NCI-H460 (cell line): ENCODE results near the gene BANP.

GRCh38 chr16:87493648-87494264 is 932 bp upstream of the ZCCHC14 start:
RAMPAGE:
- cytosol, long total RNA = no peak
- long total RNA = no peak
- nucleus, long total RNA = no peak

DNA sequence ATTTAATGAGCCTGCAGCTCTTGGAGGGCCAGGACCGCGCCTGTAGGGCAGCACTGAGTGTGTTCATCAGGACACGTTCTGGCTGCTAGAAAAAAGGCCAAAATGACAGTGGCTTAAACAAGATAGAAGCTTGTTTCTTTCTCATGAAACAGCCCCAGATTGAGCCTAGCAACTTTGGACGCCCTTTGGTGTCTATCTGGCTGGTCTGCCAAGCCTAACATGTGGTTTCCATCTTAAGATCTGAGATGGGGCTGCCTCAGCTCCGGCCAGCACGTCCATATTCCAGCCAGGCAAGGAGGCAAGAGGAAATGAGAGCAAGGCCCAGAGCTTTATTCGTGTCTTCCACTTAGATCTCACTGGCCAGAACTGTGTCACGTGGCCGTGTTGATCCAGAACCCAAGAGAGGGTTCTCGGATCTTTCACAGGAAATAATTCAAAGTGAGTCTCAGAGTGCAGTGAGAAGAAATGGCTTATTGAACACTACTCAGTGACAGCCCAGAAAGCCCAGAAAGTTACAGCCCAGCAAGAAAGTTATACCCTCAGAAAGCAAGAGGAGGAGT is 28.9 kb upstream of the ZCCHC14 start:
RAMPAGE:
- cytosol, long total RNA = no peak
- long total RNA = no peak
- nucleus, long total RNA = no peak

RAMPAGE:
- cytosol, long total RNA = no peak
- long total RNA = no peak
- nucleus, long total RNA = no peak
Observed at GRCh38 chr16:87528625-87529430, 36.0 kb upstream of the ZCCHC14 start.

GRCh38 chr16:87701655-87702263 is 64.0 kb downstream of the KLHDC4 start:
RAMPAGE:
- cytosol, long total RNA = no peak
- long total RNA = no peak
- nucleus, long total RNA = no peak

RAMPAGE:
- cytosol, long total RNA = no peak
- long total RNA = no peak
- nucleus, long total RNA = no peak
Observed at GRCh38 chr16:87822656-87823313, 46.5 kb downstream of the SLC7A5 start.

DNA sequence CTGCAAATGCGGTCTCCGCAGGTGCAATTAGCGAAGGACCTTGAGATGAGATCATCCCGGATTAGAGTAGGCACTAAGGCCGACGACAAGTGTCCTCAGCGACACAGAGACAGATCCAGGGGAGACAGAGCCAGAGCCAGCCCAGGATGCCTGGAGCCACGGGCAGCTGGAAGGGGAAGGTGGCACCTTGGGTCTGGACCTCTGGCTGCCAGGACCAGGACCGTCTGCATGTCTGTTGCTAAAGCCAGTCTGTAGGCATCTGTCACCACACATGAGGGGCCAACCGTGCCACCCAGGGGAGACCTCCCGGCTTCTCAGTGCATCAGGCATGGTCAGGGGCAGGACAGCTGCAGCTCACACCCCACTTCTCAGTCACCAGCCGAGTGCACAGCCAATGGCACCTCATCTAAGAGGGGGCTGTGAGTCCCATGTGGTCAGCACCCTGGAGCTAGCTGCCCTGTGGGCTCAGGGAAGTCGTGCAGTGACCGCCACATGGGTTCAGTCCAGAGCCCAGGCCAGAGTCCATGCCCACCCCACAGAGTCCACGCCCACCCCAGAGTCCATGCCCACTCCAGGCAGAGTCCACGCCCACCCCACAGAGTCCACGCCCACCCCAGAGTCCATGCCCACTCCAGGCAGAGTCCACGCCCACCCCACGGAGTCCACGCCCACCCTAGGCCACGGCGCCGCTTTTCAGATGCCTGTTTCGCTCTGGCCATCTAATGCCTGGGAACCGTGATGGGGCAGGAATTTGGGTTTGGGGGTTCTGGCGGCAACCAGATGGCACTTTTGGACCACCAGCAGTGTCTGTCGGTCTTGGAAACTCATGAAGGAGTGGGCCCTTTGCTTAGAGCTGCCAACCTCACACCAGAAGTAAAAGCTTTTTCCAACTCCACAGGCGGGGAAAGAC is 24.2 kb downstream of the SLC7A5 start:
RAMPAGE:
- cytosol, long total RNA = no peak
- long total RNA = no peak
- nucleus, long total RNA = no peak

RAMPAGE:
- cytosol, long total RNA = no peak
- long total RNA = no peak
- nucleus, long total RNA = no peak
Observed at GRCh38 chr16:87857859-87858533, 11.3 kb downstream of the SLC7A5 start.

DNA sequence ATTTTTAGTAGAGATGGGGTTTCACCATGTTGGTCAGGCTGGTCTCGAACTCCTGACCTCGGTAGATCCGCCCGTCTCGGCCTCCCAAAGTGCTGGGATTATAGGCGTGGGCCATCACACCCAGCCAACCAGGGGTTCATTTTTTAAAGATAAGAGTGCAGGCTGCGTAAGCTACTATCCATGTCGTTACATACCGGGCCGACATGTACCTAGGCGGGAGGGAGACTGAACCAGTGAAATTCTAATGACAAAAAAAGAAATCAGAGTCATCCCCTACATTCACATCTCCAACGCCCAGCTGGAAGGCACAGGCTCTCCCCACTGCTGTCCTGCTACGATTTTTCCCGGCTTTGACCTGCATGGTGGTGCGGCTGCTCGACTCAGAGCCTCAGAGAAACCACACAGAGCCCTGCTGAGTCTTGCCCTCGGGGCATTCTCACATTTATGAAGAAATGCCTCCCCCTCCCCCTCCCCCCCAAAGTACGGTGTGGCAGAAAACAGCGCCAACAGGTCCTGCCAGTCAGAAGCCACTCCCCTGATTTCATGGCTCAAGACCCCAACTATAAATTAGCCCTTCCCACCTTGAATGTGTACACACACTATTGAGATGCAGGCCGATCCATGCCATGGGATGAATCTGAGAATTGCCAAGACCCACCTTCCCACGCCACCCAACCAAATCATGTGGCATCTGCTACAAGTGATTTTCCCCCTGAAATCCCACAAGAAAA is 2.0 kb downstream of the SLC7A5 start:
RAMPAGE:
- cytosol, long total RNA = no peak
- long total RNA = no peak
- nucleus, long total RNA = no peak

RAMPAGE:
- cytosol, long total RNA = no peak
- long total RNA = no peak
- nucleus, long total RNA = no peak
Observed at GRCh38 chr16:87868678-87868915, 710 bp downstream of the SLC7A5 start.

DNA sequence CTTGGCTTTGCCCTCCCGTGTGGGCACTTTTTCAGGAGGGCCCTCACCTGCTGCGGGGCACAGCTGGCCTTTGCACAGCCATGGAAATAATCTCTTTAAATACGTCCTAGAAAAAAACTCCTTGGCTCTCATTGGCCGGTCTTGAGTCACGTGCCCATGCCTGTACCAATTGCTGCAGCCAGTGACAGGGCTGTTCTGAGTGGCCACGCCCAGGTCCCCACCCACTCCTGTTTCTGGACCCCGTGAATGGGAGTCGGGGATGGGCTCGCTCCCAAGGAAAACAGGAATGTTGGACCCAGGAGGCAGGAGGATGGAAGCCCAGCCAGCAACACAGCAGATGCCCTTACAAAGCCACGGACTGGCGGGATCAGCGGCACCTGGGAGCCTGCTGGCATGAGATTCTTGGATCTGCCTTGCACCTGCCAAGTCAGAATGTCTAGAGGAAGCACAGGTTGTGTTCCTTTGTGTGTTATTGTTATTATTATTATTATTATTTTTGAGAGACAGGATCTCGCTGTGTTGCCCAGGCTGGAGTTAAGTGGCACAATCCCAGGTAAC is 14.9 kb downstream of the CA5A start:
RAMPAGE:
- cytosol, long total RNA = no peak
- long total RNA = no peak
- nucleus, long total RNA = no peak

DNA sequence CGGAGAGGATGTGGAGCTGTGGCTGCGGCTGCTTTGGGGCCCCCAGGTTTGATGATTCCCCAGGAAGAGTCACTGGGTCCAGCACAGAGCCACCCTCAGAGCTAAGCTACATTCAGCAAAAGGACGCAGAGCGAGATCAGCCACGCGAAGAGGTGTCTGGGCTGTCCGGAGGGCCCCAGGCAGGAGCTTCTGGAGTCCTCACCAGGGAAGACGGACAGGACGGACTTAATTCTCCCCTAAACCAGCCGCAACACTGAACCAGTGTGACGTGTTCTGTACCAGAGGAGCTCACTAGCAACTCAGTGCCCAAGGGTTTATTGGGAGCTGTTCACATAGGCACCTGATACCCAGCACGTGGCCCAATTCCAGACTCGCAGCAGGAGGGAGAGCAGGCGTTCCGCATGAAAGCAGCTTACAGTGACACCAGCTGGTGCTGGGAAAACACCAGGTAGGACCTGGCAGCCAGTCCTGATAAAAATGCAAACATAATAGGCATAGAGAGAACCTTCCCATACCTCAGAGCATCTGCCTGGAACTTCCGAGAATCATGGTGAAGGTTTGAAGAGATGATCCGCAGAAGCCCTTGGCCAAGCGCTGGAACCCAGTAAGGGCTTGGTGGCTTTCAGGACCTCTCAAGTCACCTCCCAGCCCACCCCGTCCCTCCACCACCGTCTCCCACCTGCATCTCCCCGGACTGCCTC is 11.0 kb downstream of the CA5A start:
RAMPAGE:
- cytosol, long total RNA = no peak
- long total RNA = no peak
- nucleus, long total RNA = no peak

DNA sequence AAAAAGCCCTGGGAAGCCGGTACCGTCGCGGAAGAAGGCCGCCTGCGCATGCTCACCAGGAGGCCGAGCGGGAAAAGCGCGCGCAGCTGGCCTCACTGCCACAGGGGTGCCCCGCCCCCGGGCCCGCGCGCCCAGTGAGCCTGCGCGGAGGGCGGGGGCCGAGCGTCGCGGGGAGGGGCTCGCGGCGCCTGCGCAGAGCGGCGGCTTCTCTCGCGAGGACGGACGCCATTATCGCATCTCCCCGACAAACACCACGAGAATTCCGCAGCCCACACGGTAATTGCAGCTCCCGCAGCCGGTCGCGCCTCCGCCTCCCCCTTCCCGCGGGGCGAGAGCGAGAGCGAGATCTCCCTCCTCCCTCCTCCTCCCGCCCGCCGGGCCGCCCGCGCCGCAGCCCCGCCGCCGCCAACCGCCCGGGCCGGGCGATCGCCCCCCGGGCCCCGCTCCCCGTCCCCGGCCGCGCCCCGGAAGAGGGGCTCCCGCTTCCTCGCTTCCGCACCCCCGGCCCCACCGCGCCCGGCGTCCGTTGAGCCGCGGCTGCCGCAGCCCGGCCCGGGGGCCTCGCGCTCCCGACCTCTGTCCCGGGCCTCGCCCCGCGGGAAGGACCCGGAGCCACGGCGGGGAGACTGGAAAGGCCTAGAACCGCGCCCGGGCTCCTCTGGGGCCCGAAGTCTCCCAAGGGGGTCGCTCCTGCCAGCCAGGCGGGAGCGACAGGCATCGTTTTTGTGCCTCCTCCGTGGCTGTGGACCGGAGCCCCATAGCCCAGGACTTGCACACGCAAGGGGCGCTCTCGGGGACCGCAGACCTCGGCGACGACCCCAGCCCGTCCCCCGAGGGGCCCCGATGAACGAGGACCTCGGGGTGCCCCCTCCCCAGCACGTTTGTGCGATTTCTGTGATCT is at the start of gene BANP:
Gene BANP, plus strand, starts transcription at position 195 of the 901 bp plus-strand sequence.
RAMPAGE:
- cytosol, long total RNA = start-site peak on the plus strand centred at position 219 of the sequence, 52 bp wide, 143 and 129 reads in 2 replicates
- long total RNA = start-site peak on the plus strand centred at position 218 of the sequence, 54 bp wide, 72 and 159 reads in 2 replicates
- nucleus, long total RNA = no peak

DNA sequence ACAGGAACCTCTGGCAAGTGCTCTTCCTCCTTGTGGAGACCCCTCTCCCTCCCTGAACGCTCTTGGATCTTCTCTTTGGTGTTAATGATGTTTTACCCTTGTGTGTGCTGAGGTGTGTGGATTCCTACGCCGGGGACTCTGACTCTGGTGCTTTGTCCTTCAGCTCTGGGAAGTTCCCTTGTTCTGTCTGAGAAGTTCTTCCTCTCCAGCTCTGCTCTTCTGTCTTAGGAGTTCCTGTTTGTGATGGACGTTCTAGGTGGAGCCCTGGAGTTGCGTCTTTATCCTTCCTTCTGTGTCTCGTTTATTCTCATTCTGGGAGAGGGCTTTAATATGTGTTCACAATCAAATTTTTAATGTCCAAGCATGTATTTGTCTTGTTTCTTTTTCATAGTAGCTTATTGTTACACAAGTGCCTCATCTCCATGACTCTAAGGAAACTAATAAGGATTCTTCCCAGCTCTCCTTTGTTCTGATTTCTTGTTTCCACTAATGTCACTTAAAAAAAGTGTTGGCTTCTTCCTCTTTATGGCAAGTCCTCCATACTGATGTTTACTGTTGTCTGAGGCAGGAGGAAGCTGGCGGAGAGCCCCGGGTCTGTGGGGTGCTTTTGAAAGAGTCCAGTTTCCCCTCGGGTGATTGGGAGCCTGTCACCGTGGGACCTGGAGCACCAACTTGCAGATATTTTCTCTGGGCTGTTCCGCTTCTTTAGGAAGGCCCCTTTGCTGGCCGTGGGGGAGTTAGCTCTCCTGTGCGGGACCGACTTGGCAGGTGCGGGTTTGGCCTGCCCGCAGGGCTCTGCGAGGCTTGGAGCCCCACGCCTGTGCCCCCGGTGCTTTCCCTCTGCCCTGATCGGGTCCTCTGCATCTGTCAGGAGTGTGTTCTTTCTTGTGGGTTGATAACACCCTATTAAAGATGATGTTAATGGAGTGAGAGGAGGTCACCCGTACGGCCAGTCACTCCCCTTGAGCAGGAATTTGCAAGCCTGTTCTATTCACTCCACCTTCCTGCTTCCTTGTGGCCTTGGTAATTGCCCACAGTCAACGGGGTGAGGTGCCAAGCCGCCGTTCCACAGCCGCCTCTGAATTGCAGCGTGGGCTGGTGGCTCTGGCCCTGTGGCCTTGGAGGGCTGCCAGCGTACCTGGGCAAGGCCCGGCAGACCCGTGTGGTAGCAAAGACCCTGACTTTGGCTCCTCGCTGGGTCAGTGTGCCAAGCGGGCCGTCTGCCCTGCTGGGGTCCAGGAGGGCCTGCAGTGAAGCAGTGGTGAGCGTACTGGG is 3.1 kb downstream of the BANP start:
RAMPAGE:
- cytosol, long total RNA = no peak
- long total RNA = no peak
- nucleus, long total RNA = no peak

DNA sequence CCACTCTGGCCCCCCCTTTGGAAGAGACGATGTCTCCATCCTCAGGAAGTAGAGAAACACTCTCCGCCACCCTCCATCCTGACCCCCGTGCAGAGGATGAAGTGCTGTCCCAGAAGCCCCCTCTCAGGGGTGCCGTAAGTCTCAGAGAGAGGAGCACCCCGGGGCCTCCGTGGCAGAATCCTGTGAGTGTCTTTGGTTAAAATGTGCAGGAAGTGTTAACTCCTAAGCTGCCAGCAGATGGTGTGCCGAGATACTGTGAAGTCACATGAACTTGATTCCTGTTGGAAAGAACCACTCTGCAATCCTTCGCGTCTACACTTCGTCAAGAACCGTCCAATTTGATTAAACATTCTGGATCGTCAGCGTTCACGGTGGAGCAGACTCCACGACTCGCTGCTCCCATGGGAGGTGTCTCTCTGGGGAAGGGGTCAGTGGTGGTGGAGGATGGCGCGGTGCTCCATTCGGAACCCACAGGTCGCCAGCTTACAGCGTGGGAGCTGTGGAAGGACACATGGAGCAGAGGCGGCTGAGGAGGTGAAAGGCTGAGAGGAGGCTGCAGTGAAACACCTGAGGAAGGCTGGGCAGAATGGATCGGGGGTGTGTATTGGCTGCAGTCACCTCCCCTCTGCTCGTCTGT is 5.7 kb downstream of the BANP start:
RAMPAGE:
- cytosol, long total RNA = no peak
- long total RNA = no peak
- nucleus, long total RNA = no peak

DNA sequence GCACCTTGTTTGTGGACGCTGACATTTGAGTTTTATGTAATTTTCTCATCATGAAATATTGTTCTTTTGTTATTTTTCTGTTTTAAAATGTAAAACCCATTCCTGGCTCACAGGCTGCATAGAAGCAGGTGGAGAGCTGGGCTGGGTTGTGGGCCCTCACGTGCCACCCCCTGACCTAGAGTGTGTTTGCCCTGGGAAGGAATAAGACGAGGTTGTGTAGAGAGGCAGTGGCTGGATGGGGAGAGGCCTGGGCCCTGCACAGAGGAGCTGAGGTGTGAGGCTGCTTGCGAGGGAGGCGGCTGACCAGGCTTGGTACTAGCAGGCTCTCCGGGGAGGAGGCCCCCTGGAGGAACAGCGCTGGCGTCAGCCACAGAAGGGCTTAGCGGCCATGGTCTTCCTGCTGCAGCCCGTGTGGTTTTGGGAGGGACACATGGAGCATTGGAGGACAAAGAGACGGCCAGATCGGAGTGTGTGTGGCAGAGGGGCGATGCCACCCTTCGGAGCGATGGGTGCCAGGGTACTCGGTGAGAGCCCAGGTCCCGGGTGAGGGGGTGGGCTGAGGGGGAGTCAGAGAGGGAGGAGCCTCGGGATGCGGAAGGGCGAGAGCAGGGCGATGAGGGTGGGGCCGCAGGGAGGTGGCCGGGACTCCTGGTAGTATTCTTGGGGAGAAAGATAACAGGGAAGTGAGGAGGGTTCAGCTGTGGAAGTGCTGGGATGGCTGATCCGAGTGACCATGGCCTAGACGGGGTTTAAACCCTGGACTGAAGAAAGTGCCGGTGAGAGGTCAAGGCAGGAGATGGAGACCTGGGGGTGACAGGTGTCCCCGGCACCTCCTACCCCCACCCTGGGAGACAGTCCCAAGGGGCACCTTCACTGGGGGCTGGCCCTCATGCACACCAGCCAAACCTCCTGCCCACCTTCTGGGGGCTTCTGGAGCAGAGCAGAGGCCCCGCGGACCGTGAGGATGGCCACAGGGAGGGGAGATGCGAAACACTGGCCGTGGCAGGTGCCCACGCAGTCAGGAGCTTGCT is 8.3 kb downstream of the BANP start:
RAMPAGE:
- cytosol, long total RNA = no peak
- long total RNA = no peak
- nucleus, long total RNA = no peak

DNA sequence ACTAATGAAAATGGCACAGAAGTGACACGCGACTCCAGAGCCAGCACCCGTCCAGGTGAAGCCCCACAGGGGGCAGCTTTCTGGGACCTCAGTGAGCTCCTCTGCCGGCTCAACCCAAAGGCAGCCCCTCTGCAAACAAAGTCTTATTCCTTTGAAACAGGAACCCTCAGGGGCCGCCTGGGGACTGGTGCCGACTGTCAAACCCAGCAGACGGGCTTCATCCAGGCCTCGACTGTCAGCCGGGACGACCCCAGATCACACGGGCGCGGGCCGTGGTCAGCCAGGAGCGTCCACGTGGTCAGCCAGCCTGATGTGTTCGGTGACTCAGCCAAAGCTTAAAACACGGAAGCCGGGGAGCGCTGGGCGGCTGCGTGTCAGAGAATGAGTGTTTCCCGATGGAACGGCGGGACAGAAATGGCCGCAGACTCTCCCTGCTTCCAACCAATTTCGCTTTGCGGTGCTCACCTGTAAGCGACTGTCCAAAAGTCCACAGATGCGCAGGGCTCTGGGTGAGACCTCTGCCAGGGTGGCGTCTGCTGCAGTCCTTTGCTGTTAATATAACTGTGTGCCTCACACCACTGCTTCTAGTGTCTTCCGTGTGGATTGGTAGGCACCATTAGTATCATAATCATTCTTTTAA is 199.9 kb downstream of the BANP start:
RAMPAGE:
- cytosol, long total RNA = no peak
- long total RNA = no peak
- nucleus, long total RNA = no peak

RAMPAGE:
- cytosol, long total RNA = no peak
- long total RNA = no peak
- nucleus, long total RNA = no peak
Observed at GRCh38 chr16:88184525-88185091, 198.2 kb upstream of the ZNF469 start.

DNA sequence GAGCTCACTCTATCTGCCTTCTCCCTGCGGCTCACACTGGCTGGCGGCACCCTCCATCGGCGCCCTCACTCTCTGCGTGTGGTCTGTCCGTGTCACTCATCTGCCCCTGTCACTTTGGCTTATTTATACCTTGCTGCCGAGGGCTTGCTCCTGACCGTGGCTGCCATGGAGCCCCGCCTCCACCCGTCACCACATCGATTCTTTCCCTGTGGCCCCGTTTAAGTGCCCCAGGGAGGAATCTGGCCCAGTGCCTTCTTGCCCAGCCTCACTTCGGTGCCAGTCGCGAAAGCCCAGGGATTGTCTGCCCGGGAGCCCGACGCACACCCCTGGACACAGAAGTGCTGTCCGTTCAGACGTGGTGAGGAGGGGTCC is 115.7 kb upstream of the ZNF469 start:
RAMPAGE:
- cytosol, long total RNA = no peak
- long total RNA = no peak
- nucleus, long total RNA = no peak

DNA sequence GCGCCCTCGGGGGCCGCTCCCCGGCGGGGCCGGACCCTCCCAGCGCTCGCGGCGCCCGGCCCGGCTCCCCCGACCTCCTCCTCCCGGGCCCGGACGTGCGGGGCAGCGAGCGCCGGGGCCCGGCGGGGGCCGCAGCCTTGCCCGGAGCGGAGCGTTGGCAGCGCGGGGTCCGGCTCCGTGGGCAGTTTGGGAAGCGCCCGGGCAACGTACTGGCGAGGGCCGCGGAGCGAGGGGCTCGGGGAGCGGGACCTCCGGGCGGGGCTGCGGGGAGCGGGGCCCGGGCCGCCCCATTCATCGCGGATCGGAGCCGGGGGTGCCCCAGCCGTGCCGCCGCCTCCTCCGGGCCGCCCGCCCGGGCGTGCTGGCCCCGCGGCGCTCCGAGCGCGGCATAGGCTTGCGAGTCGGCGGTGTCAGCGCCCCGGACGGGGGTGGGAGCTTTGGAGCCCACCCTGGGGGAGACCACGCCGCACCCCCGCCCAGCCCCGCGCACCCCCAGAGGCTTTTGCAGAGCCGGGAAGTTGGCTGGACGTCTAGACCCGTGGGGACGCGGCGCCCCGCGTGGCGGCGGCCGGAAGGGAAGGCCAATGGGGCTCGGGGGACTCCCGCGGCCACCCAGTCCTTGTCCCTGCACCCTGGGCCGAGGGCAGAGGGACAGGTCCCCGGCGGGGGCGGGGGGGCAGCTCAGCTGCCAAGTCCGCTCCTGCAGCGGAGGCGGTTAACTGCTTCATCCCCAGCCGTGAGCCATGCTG is 783 bp downstream of the ZNF469 start:
RAMPAGE:
- cytosol, long total RNA = no peak
- long total RNA = no peak
- nucleus, long total RNA = no peak

DNA sequence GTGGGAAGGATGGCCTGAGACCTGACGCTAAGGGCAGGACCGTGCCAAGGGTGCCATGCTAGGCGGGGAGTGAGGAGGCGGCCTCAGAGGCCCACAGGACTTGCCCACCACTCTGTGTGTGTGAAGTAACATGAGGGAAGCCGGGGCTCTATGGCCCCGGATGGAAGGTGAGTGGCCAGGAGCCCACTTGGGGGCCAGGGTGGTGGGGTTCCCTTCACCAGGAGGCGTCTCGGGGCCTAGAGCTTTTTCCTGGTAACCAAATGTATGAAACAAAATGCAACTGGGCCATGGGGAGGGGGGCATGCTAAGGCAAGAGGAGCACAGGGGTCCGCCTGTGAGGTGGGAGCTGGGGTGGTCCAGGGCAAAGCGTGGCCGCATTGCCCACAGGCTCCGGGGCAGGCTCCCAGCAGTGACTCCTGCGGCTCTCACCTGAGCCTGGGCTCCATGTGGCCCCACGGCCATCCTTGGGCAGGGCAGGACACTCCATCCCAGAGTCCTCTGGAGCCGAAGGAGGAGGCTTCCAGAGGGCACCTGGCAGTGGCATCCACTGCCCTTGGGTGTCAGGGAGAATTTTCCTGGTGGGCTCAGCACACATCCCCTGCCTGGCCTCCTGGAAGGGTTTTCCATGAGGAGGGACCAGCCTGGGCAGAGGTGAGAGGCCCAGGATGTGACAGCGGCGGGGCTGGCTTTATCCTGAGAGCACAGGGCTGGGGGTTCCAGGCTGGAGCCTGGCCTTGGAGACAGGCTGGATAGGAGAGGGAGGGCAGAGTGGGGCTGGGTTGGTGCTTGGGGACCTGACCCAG is 42.7 kb downstream of the ZFPM1 start:
RAMPAGE:
- cytosol, long total RNA = no peak
- long total RNA = no peak
- nucleus, long total RNA = no peak